ENCODE measurements around a stretch of chr22.

GRCh38 chr22:35314167-35314582 lies 14.5 kb downstream of the TOM1 start:
- RRBS = no CpG with 5 or more reads among the region's 8 CpGs

- RRBS = no CpG with 5 or more reads among the region's 28 CpGs
Measured at GRCh38 chr22:35399101-35399758, 710 bp upstream of the MCM5 start.

- RRBS = 7% methylated on average over 24 of the region's 87 CpGs
Measured at GRCh38 chr22:35539768-35540562, 666 bp upstream of the RASD2 start.

- RRBS = no CpG with 5 or more reads among the region's 10 CpGs
Measured at GRCh38 chr22:35567909-35568333, 27.3 kb downstream of the RASD2 start.

DNA sequence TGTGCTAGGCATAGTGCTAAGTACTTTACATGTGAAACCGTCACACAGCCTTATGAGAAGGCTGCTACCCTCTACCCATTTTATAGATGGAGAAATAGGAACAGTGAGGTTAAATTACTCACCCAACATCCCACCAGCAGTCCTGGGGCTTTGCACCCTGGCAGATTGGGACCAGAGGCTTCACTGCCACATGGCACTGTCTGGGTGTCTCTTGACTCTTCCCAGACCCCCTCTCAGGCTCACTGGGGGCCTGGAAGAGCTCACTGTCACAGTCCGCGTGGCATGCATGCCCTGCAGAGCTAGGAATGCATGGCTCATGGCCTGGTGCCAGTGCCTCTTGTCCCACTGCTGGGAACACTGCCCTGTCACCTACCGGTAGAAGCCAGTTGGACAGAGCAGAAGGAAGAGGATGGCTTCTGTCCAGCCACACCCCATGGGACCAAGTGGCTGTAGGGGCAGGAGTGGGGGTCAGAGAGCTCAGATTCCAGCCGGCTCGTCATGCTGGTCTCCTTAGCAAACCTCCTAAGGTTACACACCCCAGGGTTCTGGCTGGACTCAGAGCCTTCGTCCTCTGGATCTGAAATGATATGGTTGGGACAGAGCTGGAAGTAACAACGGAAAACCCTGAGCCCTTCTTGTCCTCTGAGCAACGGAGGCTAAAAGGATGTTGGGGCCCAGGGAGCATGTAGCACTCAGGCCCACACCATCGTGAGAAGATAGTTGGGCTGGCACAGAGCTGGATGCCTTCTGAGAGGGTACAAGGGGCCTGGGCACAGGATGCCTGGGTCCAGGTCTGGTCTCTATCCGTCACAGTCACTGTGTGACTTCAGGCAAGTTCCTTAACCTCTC lies 29.6 kb downstream of the MB start:
- RRBS = no CpG with 5 or more reads among the region's 11 CpGs

GRCh38 chr22:35614545-35616011 lies 2.1 kb downstream of the MB start:
- RRBS = no CpG with 5 or more reads among the region's 24 CpGs

- RRBS = no CpG with 5 or more reads among the region's 1 CpG
Measured at GRCh38 chr22:35903069-35903667, 125.5 kb downstream of the RBFOX2 start.

DNA sequence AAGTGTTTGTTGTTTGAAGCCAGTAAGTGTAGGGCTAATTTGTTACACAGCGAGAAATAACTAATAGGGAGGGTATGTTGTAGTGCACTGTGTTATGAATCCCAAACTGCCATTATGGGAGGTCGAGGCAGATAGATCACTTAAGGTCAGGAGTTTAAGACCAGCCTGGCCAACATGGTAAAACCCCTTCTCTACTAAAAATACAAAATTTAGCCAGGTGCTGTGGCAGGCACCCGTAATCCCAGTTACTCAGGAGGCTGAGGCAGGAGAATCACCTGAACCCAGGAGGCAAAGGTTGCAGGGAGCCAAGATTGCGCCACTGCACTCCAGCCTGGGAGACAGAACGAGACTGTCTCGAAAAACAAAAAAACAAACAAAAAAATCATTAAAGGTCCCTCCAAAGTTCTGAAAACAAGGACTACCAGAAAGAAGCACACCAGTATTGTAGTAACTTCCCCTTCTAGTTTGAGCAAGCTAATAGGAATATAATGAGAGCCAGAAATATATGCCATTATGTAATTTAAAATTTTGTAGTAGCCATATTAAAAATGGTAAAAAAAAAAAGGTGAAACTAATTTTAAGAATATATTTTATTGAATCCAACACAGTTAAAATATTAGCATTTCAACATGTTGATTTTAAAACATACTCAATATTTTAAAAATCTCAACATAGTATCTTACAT lies 34.9 kb downstream of the RBFOX2 start:
- RRBS = no CpG with 5 or more reads among the region's 6 CpGs

DNA sequence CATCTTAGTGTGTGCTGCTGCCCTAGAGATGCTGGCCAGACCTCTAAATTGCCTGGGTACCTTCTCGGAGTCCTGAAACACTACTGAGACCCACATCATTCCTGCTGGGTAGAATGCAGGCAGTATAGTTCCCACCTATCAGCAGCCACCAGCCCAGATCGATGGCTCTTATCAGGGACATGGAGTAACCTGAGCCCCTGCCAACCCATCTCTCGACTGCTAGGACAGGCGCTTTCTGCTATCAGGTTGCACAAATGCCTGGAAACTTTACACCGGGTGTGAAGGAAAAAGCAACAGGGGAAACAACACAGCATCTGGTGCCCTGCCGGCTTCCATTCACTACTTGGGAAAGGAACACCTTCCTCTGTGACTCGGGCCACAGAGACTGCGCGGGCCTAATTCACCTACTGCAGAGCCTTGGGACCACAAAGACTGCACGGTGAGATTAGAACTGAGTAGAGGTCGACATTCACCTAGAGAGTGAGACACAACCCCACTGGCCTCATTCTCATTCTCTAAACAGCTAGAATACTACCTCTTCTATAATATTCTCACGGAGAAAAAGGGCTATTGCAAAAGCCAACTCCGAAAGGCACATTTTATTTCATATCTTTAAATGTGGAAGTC lies 18.5 kb downstream of the RBFOX2 start:
- RRBS = no CpG with 5 or more reads among the region's 13 CpGs

- RRBS = 32% methylated on average over 3 of the region's 19 CpGs
Measured at GRCh38 chr22:36156305-36157446, 3.9 kb downstream of the APOL3 start.

DNA sequence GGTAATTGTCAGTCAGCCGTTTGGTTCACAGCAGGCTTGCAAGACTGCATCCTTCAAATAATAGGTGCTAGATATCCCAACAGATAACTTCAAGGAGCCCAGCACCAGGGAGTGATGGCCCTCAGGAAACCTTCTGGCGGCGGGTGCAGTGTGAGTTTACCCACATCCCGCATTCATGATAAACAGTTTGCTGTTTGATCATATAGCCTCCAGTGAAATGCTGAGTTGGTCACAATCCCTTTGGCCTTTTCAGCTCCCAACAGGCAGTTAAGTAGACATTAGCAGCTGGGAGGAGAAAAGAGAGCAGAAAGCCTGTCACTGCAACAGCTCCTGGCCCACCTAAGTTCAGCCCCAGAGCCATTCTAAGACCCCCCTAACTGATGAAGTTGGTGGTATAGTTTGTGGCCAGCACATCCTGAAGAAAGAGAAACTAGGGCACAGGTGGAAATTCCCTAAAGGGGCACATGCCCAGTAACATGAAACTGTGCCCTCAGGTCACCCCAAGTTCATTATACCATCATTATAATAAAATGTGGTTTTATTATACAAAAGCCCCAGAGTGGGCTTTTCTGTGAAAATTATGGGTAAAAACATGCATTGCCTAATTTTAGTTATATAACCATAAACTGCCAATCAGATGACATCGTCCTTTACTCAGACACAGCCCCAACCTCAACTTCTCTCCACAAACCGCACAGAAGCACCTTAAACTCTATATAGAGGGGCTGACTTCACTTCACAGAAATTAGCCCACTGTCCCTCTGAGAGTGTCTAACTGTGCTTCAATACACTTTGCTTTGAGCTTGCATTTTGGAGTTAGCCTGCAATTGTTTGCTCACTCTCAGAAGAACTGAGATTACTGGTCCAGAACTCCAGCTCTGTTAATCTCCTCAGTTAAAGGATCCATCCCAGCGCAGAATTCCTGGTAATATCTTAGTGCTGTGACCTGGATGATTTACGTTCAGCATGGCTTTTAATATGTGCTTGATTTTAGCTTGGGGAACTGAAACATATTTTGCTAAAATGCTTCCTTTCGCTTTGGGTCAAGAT lies 1.6 kb upstream of the APOL3 start:
- RRBS = no CpG with 5 or more reads among the region's 9 CpGs

GRCh38 chr22:36283914-36284665 lies 31.2 kb downstream of the APOL1 start:
- RRBS = 97% methylated on average over 3 of the region's 38 CpGs

DNA sequence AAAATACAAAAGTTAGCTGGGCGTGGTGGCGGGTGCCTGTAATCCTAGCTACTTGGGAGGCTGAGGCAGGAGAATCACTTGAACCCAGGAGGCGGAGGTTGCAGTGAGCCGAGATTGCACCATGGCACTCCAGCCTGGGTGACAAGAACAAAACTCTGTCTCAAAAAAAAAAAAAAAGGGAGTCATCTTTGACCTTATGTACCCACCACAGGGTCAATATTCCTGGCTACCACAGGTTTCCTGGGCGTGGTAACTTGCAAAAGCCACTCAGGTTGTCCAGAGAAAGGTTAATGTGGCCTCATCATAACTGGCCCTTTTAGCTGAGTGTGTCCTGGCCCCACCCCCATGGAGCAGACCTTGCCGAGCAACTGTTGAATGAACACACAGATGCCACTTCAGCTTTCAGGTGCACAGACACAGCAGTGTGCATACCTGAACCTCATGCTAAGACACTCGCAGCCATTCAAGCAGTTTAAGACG lies 54.8 kb downstream of the APOL1 start:
- RRBS = no CpG with 5 or more reads among the region's 8 CpGs

DNA sequence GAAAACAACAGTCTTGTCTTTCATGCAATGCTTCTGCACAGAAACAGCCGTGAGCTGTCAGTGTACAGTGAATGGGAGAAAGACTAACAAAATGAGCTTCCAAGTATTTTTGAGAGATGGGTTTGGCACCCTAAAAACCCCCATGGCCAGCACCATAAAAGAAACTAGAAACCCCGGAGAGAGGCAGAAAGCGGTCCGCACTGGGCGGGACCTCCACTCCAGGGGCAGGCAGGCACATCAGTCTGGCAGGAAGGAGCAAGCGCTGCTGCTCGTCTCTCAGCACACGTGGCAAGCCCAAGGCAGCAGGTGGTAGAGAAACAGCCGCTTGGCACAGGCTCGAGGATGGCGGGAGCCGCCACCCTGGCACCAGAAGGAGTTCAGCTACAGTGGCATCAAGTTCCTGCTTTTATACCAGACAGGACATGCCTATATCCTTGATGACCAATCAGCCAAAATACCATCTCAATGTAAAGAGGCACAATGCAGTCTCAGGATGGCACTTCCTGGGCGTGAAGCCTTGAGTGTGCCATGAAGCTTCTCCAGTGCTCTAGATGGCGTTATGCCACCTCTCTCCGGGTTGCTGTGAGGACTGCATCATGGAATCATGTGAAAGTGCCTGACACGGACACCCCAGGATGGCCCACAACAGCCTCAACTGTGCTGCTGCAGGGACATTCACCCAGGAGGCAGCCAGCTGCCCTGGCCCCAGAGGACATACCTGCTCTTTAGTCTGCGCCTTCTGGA lies 64.7 kb downstream of the APOL1 start:
- RRBS = no CpG with 5 or more reads among the region's 17 CpGs

GRCh38 chr22:36333658-36334004 lies 54.1 kb downstream of the MYH9 start:
- RRBS = no CpG with 5 or more reads among the region's 4 CpGs

DNA sequence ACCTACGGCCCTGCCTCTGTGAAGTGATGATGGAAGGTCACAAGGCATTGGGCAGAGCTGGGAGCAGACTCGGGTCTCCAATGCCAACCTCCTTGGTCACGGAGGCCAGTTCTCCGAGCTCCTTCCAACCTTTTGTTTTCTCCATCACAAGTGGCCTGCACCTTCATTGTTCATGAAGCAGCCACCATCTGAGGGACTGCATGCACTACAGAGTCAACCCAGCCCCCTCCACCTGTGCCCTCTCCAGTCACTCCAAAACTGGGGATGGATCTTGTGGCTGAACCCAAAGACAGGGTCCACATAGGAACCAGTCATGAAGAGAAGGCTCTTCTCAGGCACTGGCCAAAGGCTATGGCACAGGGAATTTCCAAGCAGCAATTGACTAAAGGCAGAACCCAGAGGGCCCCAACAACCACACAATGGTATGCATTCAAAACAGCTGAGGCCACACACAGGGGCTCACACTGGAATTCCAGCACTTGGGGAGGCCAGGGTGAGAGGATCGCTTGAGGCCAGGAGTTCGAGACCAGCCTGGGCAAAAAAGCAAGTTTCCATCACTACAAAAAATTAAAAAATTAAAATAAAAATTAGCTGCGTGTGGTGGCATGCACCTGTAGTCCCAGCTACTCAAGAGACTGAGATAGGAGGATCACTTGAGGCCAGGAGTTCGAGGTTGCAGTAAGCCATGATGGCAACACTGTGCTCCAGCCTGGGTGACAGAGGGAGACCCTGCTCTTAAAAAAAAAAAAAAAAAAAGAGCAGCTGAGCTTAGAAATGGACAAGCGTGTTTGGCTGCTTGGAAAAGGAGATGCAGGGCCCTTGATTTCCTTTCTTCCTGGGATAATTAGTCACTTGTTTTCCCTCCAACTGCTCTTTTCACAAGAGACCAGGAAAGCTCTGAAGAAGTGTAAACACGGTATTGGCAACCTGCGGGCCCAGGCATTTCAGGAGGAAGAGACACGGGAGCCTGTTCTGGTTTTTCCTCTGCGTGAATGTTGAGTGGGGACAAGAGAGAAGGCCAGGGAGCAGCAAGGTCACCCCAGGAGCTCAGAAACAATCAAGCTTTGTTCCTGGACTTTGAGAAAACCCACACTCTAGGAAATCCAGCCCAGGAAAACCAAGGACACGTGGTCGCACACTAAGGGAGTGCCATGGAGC lies 44.6 kb downstream of the MYH9 start:
- RRBS = no CpG with 5 or more reads among the region's 15 CpGs

- RRBS = no CpG with 5 or more reads among the region's 28 CpGs
Measured at GRCh38 chr22:36356624-36357777, 30.8 kb downstream of the MYH9 start.

GRCh38 chr22:36359239-36359530 lies 28.6 kb downstream of the MYH9 start:
- RRBS = no CpG with 5 or more reads among the region's 2 CpGs

GRCh38 chr22:36359531-36360336 lies 28.0 kb downstream of the MYH9 start:
- RRBS = no CpG with 5 or more reads among the region's 5 CpGs

GRCh38 chr22:36388135-36388876 lies 539 bp upstream of the MYH9 start:
- RRBS = no CpG with 5 or more reads among the region's 33 CpGs